Measurements from ENCODE around the gene CCDC96.

DNA sequence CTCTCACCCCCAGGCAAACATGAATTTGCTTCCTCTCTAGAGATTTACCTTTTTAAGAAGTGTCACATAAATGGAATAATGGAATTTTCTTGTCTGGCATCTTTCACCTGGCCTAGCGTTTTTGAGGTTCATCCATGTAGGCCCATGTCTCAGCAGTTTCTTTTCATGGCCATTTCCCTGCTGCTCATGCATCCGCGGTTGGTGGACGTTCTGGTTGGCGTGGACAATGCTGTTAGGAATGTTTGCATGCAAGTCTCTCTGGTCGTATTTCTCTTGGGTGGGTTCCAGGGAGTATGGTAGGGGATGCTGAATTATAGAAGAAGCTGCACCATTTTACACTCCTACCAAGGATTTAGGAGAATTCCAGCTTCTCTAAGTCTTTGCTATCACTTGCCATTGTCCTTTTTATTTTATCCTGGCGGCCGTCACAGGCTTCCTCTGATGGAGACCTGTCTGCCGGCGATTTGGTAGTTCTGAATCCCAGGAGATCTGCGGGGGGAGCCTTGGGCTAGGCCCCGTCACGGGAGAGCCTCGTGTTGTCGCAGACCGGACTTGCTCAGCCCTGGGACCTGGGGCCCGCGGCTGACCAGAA lies 56.6 kb downstream of the CCDC96 start:
- PRO-cap = no peak

GRCh38 chr4:6998903-6999735 lies 43.7 kb downstream of the CCDC96 start:
- PRO-cap = no peak

GRCh38 chr4:7014583-7015206 lies 28.1 kb downstream of the CCDC96 start:
- PRO-cap = no peak

GRCh38 chr4:7042208-7043148 lies at the start of gene CCDC96:
TSS of gene CCDC96 (minus strand) at chr4:7043001.
- PRO-cap = bidirectional peak, plus-strand start at chr4:7042553, minus-strand start at chr4:7042412; bidirectional peak, plus-strand start at chr4:7042721, minus-strand start at chr4:7042720; bidirectional peak, plus-strand start at chr4:7043344, minus-strand start at chr4:7042941

DNA sequence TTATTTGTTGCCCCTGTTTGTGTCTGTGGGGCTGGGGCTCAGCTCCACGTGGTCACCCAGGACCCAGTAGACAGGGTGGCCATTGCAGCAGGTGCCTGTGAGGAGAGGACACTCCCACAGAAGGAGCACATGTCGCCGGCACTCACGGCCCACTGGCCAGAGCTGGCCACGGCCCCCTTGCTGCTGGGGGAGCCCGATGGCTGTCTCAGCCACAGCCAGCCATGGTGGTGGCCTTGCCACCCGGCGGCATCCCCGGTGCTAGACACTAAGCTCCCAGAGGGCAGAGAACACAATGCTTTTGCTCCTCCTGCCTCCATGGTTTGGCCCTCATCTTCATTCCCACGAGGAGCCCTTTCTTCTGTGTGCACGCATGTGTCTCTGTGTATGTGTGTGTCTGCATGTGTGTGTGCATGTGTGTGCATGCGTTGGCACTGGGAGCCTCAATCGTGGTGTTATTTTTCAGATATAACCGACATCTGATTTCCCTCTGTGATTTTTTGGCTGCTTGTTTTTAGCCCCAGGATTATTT lies 28.0 kb upstream of the GRPEL1 start:
- PRO-cap = no peak

DNA sequence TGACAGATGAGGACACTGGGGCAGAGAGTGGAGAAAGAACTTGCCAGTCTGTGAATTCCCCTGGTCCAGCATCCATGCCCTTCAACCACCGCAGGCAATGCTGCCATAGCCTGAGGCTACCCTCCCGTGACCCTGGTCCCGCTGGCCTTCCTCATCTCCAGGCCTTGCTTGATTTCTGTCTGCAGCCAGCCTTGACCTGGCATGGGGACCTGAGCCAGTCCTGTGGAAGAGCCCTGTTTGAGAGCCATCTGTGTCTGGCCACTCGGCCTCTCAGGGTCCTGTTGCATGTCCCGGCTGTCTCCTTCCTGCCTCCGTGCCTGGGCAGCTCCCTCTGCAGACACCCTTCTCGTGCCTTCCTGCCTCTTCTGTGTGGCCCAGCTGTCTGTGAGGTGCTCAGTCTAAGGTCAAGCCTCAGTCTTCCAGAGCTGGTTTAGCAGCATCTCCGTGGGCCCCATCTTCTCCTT lies 108.3 kb downstream of the SORCS2 start:
- PRO-cap = no peak

DNA sequence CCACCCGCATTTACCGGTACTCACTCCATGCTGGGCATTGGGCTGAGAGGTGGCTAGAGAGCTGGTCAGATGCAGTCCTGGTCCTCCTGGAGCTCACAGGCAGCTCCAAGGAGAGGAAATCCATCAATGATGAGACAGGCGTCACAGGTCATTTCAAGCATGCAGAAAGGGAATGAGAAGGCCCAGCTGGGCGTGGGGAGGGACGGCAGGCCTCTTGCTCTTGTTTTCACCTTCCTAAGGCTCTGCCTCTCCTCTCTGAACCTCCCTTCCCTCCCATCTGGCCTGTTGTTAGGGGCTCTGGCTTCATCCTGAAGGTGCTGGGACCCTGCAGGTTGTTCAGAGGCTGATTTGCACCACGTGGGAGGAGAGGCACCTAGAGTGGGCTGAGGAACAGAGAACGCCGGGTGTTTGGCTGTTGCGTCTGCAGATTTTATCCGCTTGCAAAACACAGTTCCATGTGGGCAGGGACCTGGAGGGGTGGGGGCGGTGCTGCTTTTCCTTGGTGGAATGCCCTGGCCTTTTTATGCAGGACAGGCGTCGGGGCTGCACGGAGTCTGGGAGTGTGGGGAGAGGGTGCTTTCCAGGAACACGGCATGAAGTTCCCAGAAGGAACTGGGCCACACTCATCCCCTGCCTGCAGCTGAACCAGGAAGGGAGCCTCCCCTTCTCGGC lies 81.5 kb upstream of the PSAPL1 start:
- PRO-cap = no peak

DNA sequence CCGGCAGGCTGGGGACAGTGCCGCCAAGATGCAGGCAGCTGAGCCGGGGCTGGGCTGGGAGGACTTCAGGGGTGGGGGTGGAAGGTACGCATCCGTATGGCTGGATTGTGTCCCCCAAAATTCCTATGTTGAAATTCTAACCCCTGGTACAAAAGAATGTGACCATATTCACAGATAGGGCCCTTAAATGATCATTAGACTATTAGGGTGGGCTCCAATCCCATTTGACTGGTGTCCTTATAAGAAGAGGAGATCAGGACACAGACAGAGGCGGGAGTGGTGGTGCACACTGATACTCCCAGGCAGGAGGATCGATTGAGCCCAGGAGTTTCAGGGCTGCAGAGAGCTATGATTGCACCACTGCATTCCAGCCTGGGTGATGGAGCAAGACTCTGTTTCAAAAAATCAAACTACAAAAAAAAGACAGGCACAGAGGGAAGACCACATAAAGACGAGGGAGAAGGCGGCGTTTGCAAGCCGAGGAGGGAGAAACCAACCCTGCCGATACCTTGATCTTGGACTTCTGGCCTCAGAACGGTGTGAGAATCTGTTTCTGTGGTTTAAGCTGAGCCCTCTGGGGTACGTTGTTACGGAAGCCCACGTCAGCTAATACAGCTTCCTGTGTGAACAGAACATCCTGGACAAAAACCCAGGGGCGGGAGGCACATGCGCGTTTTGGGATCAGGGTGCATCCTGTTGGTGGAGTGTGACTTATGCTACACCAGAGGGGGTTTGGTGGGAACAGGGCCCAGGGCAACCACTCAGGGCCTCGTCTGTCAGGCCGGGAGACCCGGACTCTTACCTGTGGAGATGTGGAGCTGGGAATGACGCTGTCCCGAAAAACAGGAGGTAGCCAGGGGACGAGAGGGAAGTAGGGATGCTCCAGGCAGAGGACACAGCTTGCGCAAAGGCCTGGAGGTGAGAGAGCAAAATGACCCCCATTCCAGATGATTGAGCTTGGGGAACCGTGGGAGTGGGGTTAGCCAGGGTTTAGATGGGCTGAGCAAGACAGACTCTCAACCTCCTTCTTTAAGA lies 211.8 kb upstream of the PSAPL1 start:
- PRO-cap = no peak

DNA sequence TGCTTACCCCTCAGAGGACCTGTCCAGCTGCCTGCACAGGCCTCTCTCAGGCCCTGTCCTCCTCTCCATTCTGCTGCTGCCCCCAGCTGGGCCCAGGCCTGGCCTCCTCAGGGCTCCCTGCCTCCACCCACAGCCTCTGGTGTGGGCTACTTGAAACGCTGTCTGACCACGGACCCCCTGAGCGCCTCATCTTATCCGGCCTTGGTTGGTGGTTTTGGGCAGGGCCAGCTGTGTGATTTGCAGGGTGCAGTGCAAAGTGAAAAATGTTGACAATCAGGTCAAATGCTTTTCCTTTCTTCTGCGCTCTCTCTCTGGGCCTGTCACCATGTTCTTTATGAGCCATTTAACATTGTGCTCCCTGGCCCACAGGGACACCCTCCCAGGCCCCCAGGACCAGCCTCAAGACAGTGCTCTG lies 217.9 kb upstream of the PSAPL1 start:
- PRO-cap = no peak

DNA sequence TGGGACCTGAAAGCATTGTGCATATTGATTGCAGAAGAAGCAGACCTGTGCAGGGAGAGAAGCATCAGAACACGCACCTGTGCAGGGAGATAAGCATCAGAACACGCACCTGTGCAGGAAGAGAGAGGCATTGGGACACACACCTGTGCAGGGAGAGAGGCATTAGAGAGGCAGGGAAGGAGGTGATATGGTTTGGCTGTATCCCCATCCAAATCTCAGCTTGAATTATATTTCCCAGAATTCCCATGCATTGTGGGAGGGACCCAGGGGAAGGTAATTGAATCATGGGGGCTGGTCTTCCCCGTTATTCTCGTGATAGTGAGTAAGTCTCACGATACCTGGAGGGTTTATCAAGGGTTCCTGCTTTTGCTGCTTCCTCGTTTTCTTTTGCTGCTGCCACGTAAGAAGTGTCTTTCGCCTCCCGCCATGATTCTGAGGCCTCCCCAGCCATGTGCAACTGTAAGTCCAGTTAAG lies 185.9 kb downstream of the AFAP1 start:
- PRO-cap = no peak

DNA sequence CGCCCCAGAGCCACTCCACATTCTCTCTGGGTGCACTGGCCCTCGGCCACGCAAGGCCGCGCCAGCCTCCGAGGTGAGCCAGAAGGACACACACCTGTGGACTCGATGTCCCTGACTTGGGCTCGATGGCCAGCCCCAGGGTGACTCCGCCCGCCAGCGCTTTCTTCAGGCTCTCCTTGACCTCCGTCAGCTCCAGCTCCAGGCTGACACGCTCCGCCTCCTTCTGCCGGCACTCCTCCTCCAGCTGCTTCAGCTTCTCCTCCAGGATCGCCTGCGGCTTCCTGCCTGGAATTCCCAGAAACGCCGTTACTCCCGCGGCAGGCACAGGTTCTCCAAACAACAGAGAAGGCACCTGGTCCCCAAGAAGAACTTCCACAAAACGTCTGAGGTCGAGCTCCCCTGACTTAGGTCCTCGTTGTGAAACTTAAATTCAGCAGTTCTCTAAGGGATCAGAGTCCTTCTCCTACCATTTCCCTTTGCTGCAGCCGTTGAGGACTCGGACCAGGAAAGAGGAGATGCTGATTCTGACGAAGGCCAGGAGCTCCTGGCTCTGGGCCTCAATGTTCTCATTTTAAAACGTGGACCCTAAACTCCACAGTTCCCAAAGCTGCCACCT lies 166.8 kb downstream of the AFAP1 start:
- PRO-cap = no peak

DNA sequence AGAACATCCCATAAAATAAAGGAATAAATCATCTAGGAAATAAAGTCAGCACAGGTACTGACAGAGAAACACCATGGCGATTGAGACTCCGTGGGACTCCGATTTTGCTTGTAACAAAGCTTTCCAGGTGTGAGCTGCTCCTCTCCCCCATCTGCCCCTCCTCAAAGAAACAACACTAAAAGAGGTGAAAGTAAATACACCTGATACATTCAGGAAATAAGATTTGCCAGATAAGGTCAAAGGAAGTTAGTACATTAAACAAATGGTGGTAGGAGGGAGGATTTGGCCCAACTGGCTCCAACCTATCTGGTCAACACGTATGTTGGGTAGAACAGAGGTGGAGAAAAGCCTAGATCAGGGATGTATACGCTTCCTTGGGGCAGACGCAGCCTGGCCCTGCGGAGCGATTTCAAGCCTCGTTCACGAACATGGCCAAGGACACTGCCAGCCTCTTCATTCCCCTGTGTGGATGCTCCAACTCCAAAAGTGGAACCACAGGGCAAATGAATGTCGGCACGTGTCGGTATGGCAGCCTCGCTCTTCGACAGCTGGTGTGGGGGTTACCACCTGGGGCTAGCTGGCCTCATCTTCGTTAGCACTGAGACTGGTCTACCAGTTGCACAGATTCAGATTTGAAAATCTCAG lies 162.5 kb downstream of the AFAP1 start:
- PRO-cap = no peak

- PRO-cap = no peak
These were observed 84.6 kb downstream of the AFAP1 start for GRCh38 chr4:7854958-7855520.

DNA sequence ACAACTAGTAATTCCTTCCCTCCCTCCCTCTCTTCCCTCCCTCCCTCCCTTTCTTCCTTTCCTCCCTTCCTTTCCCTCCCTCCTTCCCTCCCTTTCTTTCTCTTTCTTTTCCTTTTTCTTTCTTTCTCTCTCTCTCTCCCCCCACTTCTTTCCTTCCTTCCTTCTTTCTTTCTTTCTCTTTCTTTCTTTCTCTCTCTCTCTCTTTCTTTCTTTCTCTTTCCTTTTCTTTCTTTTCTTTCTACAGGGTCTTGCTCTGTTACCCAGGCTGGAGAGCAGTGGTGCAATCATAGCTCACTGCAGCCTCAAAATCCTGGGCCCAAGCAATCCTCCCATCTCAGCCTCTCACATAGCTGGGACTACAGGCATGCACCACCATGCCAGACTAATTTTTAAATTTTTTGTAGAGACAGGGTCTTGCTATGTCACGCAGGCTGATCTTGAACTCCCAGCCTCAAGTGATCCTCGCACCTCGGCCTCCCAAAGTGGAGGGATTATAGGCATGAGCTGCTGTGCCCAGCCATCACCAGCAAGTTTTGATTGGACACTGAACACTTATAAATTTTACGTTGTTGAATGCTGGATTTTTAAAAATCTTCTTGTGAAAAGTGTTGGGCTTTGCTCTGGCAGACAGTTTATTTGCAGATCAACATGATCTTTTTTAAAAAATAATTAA lies 63.6 kb downstream of the ABLIM2 start:
- PRO-cap = no peak

- PRO-cap = no peak
These were observed 8.0 kb downstream of the ABLIM2 start for GRCh38 chr4:8150620-8151106.

GRCh38 chr4:8182916-8183533 lies 16.1 kb upstream of the SH3TC1 start:
- PRO-cap = no peak

GRCh38 chr4:8218138-8218799 lies 19.2 kb downstream of the SH3TC1 start:
- PRO-cap = no peak

DNA sequence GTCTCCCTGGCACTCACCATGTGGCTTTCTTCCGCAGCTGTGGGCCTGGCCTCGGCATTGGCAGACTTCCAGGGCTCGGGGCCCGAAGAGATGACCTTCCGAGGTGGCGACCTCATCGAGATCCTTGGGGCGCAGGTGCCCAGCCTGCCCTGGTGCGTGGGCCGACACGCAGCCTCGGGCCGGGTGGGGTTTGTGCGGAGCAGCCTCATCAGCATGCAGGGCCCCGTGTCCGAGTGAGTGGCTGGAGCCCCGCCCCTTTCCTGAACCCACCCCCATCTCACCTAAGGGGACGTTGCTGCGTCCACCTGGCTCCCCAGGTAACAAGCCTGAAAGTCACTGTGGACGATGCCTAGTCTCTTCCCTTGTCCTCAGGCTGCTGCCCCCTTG lies 20.2 kb downstream of the SH3TC1 start:
- PRO-cap = no peak

- PRO-cap = no peak
These were observed 25.6 kb upstream of the HTRA3 start for GRCh38 chr4:8243780-8244612.

- PRO-cap = no peak
These were observed 74.6 kb downstream of the ACOX3 start for GRCh38 chr4:8365793-8366466.

All from neural crest cell (in vitro differentiated cells).